Gastroesophageal sphincter (tissue), 4 donors: ENCODE measurements around the genes CACUL1 and PRDX3.

- PRO-cap = no peak
- RAMPAGE, long total RNA, 4 experiments = no peak in any of the 4 experiments
Measured at GRCh38 chr10:117376225-117376424, 885 bp upstream of the PDZD8 start.

DNA sequence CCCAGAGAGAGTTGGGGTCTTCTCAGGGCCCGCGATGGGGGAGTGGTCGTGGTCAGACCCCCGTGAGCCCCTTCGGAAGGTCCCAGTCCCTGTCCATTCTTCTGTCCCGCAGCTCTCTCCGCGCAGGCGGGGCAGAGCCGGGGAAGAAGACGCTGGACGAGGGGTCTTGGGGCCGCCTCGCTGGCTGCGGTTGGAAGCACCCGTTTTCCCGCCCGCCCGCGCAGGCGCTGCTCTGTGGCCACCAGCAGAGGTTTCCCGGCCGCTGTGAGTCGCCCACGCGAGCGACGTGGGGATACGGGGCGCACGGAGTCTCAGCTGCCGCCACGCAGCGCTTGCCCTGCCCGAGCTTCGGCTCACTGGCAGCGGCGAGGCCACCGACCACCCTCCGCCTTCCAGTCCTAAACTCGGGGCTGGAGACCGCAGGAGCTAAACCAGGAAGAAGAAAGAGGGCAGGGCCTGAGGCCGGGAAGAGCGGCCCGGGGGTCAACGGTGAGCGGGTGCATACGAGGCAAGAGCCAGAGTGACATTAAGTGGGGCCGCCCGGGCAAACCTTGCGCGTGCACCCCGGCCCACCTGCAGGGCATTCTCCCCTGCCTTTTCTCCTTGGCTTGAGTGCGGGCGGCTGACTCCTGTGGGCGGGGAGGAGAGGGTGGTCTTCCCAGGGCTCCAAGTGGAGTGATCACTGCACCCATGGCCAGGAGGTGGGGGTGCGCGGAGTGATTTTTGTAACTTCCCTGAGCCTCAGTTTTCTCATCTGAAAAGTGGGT, 7.2 kb upstream of the EMX2 start:
- PRO-cap = no peak
- RAMPAGE, long total RNA, 4 experiments = no peak in any of the 4 experiments

DNA sequence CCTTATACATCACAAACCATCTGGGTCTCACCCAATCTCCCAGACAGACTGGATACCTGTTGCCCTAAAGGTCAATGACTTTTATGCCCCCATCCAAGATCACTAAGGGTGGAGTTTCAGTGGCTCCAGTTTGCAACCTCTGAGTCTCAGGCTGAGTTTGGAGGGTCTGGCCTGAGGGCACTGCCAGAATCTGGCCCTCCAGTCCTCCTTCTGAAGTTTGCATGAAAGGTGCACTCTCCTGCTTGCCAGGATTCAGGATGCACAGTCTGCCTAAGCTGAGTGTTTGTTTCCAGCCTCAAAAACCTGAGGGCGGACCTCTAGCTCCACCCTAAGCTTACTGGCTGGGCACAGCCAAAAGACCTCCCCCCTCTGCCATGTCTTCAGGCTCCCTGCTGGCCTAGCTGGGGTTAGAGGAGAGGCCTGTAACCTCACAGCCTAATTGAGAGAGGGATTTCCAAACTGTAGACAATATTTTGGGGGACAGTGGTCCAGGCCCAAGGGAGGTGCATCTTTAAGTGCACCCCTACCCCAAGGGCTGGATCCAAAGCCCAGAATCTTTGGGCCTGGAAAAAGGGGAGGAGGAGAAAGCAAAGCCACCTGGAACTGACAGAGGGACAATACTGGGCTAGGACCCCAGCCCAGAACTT, 2.3 kb upstream of the EMX2 start:
- PRO-cap = no peak
- RAMPAGE, long total RNA, 4 experiments = no peak in any of the 4 experiments

DNA sequence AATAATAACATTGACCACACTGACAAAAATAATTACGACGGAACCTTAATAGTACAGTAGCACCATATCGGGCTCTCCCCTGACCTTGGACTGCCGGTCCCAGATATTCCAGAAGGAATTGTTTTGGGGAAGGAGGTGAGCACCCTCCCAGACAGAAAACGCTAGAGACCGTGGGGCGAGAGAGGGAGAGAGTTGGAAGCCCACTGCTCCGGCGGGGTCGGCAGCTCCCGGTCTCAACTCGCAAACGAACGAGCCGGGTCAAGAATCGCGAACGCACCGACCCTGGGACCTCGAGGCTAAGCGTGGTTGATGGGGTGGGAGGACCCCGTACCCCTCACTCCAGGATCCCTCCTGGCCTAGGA, 913 bp upstream of the EMX2 start:
- PRO-cap = no peak
- RAMPAGE, long total RNA, 4 experiments = no peak in any of the 4 experiments

GRCh38 chr10:118754620-118755643, at the start of gene CACUL1:
Gene CACUL1 (minus strand): TSS chr10:118754970.
- PRO-cap = bidirectional peak, plus-strand start at chr10:118755295, minus-strand start at chr10:118754944
- RAMPAGE, long total RNA, 4 experiments = start-site peak on the minus strand in 3 of 4 experiments, at chr10:118754944-118755001 at its widest, 283 to 827 reads per replicate

DNA sequence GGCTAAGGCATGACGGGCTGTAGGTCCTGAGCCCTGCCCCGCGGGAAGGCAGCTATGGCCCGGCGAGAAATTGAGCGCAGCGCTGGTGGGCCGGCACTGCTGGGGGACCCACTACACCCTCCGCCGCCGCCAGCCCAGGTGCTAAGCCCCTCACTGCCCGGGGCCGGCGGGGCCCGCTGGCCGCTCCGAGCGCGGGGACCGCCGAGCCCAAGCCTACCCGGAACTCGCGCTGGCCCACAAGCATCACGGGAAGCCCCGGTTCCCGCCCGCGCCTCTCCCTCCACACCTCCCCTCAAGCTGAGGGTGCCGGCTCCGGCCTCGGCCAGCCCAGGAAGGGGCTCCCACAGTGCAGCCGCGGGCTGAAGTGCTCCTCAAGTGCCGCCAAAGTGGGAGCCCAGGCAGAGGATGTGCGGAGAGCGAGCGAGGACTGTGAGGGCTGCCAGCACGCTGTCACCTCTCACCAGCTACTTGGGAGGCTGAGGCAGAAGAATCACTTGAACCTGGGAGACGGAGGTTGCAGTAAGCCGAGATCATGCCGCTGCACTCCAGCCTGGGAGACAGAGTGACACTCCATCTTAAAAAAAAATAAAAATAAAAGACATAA, 5.6 kb upstream of the CACUL1 start:
- PRO-cap = no peak
- RAMPAGE, long total RNA, 4 experiments = no peak in any of the 4 experiments

DNA sequence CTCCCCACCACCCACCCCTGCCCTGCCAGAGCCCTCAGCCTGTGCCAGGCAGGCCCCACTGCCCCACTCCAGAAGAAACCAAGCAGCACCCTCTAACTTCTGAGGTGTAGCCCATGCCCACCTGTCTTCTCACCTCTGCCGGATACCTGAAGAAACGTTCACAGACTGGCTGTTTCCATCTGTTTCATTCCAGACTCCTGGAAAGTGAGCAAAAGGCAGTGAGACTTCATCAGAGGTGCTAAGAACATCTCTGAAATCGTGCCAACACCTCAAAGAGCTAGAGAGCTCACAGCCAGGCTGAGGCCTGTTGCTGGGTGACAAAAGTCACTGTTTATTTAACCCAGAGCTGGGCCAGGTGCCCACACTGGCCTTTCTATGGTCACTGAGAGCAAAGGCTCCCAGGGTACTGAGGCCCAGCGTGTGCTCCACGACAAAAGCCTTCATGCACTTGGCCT, 3.8 kb upstream of the NANOS1 start:
- PRO-cap = no peak
- RAMPAGE, long total RNA, 4 experiments = no peak in any of the 4 experiments

DNA sequence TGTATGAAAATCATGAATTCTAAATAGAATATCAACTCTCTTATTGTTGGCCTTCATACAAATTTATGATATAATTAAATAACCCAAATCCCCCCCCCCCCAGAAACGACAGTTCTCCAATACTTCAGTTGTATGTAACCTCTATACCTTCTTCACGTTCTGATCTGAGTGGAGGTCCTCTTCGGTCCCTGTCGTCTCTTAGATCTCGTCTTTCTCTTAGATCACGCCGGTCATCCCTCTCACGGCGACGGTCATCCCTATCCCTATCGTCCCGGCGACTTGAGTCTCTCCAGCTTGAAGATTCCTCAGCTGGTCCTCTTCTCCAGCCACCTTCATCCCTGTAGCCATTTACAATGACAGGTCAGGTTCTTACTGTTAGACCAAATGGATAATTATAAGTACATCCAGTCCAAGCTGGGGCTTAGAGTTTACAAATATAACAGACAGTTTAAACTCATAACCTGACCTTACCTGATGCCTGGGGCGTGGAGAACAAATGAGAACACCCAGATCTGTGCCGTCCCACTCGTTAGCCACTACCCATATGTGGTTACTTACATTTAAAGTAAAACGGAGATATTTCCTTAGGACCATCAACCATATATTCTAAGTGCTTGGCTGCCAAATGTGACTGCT, 7.6 kb downstream of the NANOS1 start:
- PRO-cap = no peak
- RAMPAGE, long total RNA, 4 experiments = no peak in any of the 4 experiments

DNA sequence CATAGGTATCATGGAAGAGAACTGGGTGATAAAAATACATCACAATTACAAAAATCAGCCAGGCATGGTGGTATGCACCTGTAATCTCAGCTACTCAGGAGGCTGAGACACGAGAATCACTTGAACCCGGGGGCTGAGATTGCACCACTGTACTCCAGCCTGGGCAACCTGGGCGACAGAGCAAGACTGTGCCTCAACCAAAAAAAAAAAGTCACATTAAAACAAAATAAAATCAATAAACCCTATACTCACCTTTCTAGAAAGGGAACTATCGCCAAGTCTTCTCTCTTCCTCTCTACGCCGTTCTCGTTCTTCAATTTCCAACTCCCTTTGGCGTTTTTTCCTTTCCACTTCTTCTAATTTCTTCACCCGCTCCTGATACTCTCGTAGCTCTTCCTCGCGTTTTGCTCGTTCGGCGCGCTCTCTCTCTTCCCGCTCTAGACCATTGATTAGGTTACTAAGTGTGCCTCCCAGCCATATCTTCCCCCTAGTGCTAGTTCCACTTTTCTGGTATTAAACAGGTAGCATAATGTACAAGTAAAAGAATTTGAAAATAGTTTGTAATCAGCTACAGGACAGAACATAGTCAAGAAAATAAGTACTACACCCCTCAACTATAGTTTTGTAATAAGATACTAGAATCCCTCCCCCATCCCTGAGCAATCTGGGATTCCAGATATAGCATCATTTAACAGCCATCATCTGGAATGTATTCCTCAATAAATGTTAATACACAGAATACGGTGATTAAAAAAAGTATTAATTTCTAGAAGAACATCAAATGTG, 20.2 kb downstream of the NANOS1 start:
- PRO-cap = no peak
- RAMPAGE, long total RNA, 4 experiments = no peak in any of the 4 experiments

GRCh38 chr10:119177649-119178324, 825 bp downstream of the PRDX3 start:
- PRO-cap = no peak
- RAMPAGE, long total RNA, 4 experiments = no peak in any of the 4 experiments

DNA sequence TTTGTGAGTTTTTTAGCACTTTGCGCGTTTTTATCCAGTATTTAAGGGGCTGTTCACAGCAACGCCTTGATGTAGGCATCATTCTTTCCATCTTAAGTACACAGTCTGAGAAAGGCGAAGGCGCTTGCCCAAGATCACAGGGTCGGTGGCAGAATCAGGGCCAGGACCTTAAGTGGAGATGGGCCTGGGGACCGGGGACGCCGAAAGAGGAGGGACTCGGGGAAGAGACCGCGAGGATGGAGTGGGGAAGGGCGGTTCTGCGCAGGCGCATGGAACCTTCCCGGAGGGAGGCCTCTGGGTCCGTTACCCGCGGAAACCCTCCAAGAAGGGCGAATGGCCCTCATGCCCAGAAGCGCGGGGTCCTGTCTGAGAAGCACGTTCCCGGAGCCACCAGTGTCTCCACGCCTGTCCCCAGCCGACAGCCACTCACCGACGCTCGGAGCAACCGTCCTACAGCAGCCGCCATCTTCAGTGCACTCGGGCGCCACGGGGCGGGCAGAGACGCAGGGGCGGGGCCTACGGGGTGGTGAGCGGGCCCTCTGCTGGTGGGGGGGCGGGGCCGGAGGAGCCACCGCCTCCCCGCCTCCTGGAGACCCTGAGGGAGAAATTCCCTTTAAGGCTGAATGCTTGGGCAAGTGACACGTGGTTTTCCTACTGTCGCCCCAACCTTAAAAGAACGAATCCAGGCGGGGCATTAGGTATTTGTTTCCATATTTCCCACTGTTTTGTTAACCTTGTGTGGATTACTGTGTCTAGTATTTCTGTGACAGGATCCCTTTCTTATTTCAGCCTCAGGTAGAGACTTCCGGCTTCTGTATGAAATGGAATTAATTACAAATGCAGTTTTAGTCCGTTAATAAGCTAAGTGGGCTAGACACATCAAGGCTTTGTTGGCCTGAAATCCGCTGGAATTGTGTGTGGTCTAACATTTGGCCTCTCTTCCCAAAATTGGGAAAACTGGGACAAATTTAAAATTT, at the start of gene PRDX3:
Gene PRDX3, minus strand, starts transcription at position 488 of the 977 bp plus-strand sequence.
- PRO-cap = bidirectional peak, plus-strand start at position 323 of the sequence, minus-strand start at position 209 of the sequence; bidirectional peak, plus-strand start at position 616 of the sequence, minus-strand start at position 479 of the sequence
- RAMPAGE, long total RNA, 4 experiments = start-site peak on the minus strand in 4 of 4 experiments, centred at positions 483 to 485 of the sequence, 778 to 2,979 reads per replicate

DNA sequence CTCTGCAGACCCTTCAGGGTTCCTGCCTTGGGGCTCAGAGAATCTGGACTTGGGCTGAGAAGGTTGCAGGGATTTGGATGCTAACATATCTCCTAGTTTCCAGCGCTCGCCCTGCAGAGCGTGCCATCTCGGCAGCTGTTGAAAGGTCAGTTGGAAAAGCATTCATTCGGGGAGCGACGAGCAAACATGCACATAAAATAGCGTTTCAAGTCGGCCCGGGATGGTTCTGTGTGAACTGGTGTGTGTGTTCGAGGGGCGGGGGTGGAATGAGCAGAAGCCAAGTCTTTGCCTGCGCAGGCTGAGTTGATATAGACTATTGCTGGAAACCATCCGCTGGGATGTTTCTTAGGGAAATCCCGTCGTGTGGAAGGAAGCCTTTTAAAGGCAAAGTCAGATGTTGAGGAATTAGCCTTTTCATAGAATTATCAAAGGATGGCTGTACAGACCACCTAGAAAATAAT, 772 bp downstream of the GRK5 start:
- PRO-cap = bidirectional peak, plus-strand start at position 161 of the sequence, minus-strand start outside the sequence; bidirectional peak, plus-strand start at position 309 of the sequence, minus-strand start at position 318 of the sequence
- RAMPAGE, long total RNA, 4 experiments = no peak in any of the 4 experiments

DNA sequence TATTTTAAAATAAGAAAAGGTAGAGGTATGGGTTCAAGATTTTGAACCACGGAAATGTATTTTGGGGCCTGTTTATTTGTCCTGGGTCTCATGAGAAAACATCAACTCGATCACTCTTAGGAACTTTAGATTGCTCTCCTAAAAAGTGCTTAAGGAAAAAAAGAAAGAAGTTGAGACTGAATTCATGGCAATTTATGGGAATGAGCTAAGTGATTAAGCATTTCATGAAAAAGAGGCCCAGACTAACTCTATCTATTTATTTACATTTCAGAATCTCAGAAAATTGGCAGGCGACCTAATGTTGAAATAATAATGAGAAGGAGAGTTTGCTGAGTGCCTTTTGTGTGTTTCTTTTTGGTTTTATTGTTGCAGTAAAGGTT, 3.7 kb downstream of the GRK5 start:
- PRO-cap = no peak
- RAMPAGE, long total RNA, 4 experiments = no peak in any of the 4 experiments

DNA sequence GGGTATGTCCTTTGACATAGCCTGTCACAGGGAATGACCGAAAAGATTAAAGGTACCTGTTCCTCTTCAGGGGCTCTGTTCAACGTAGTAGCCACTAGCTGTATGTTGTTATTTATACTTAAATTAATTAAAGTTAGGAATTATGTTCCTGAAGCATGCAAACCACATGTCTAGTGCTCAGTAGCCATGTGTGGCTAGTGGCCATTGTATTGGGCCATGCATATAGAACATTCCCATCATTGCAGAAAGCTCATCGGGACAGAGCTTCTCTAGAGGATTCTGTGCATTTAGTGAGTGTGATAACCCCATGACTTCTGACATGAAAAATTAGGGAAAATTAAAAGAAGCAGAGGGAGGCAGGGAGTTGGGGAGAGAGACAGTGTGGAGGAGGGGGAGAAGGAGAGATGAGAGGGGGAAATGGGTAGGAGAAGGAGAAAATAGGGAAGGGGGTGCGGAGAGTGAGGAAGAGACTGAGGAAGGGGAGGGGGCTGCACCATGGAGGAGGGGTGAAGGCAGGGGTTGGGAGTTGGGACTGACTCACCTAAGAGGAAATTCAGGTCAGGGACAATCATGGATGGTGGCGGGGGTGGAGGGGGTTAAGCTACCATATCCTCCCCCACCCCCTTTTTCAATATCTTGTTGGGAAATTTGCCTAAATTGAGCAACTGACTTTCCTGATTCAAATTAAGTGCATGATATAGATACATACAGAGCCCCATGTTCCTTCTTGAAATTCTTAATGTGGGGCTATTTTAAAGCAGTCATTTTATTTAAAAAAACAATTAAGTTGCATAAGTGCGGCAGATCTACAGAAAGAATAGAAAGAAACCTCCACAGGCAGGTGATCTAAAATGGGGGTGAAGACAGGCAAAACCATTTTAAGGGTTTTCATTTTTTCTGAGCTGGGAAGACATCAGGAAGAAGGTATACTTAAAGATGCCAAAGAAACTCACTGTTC, 8.0 kb downstream of the GRK5 start:
- PRO-cap = no peak
- RAMPAGE, long total RNA, 4 experiments = start-site peak on the plus strand in 1 of 4 experiments, centred at positions 138 to 681 of the sequence, 5 to 9 reads per replicate

DNA sequence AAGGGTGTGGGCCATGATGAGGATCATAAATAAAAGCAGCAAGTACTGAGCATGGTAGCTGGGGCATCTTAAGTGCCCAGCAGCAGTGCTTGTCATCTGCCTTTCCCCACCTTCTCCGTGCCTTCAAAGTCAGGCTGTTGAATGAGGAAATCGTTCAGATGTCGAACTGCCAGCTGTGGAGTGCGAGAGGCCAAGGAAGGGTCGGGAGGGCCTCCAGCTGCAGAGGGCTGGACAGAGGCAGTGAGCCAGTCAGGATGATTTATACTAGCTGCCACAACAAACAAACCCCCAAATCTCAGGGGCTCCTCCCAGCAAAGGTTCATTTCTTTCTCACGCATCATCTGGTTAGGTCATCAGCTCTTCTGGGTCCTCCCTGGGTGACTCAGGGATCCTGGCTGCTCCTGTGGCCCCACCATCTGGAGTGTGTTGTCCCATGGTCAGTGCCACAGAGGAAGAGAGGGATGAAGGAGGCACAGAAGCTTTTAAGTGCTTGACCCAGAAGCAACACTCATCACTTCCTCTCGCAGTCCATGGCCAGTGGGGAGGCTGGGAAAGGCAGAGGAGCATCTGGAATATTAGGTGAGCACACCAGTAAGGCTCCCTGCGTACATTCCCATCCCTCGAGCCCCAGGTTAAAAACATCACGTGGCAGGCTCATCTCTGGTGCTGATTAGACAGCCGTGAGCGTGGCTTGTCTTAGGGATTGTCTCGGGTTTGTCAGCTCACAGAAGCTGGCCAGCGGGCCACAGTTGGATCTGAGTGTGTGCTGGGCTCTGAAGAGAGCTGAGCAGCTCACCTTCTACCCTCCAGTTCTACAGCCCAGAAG, 140.7 kb downstream of the RGS10 start:
- PRO-cap = unidirectional peak, plus-strand start at position 448 of the sequence; unidirectional peak, plus-strand start at position 511 of the sequence; unidirectional peak, plus-strand start at position 725 of the sequence
- RAMPAGE, long total RNA, 4 experiments = no peak in any of the 4 experiments

GRCh38 chr10:119415812-119416235, 126.7 kb downstream of the RGS10 start:
- PRO-cap = no peak
- RAMPAGE, long total RNA, 4 experiments = no peak in any of the 4 experiments

DNA sequence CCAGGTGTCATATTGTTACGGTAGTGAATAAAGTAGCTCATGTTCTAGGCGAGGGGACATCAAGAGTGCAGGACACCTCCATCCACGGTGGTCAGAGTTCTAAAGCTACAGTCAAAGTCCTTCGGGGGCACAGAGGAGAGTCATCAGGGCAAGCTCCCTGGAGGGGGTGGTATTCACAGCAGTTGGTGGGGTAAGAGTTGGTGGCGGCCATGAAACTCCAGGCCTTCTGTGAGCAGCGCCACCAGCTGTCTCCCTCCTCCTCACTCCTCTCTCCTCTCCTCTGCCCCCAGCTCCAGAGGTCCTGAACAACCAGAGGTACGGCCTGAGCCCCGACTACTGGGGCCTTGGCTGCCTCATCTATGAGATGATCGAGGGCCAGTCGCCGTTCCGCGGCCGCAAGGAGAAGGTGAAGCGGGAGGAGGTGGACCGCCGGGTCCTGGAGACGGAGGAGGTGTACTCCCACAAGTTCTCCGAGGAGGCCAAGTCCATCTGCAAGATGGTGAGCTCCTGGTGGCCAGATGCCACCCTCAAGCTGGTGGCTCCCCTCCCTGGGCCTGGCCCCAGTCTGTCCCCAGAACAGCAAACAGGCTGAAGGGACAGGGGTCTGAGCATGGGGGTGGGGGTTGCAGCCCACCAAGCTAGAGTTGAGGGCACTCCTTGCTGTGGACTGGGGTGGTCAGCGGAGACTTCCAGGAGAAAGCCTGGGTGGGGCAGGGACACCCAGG, 99.1 kb downstream of the RGS10 start:
- PRO-cap = no peak
- RAMPAGE, long total RNA, 4 experiments = no peak in any of the 4 experiments

DNA sequence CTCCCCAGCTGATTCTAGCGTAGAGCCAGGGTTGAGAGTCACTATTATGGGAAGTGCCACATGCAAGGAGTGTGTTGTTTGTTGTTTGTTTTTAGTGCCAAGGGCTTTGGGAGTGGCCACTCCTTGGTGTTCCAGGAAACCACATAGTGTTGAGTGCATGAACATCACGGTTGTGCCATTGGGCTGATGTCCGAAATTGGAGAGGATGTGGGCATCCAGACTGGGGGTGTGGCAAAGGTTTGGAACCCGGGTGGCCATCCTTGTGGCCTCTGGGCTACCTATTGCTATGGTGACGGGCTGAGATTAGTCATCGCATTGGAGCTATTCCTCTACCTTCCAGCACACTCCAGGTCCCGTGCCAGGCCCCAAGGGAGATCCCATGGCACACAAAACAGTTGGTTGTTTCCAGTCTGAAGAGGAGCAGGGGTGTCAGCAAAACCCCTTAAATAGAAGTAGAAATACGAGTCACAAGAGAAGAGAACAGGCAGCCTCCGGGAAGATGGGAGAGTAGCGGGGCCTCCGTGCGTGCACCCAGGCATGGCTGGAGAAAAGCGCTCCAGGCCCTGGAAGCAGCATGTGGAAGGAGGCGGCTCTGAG, 92.4 kb downstream of the RGS10 start:
- PRO-cap = no peak
- RAMPAGE, long total RNA, 4 experiments = no peak in any of the 4 experiments

DNA sequence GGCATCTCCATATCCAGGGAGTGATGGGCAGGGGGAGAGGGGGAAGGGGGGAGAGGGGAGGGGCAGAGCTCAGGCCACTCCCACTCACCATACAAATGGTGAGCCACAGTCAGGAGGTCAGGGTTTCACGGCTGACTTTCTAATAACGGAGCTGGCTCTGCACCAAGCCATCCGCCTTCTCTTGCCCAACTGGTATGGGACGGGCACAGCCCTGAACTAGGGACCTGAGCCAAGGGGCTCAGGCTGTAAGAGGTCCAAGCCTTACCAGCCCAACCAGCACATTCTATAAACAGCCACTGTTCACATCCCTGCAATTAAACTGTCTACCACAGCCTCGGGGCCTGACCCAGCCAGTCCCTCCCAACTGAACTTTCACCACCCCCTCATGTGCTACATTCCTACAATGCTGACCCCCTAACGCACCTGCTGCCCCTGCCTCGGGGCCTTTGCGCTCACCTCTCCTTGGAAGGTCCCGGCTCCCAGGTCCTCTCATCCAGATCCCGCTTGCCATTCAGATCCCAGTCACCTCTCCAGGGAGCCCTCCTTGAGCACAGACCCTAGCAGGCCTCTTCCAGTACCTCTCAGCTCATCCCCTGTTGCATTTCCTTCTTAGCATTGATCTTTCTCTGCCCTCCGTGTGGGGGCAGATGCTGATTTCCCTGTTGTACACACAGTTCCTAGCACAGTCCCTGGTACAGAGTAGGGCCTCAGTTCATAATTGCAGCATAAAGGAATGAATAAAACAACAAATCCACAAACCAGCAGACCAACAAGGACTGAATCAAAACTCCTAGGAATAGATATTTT, 32.4 kb downstream of the RGS10 start:
- PRO-cap = no peak
- RAMPAGE, long total RNA, 4 experiments = no peak in any of the 4 experiments

DNA sequence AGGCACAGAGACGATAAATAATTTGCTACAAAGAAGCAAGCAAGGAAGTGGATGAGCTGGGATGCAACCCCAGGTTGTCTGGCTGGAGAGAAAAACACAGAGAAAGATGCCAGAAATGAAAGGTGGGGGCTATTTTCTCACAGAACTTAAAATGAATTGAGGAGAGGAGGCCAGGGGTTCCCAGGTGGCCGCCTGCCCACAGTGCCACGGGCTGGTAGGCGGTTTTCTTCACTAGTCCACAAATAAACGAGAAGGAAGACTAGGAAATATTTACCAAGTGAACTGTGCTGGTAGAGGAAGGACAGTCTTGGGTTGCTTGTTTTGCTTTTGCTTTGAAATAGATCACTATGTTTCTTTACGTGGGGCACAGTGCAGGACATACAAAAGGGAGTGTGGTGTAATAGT, 5.0 kb downstream of the RGS10 start:
- PRO-cap = no peak
- RAMPAGE, long total RNA, 4 experiments = no peak in any of the 4 experiments